BE2C (cell line): ENCODE measurements around the genes SULT1E1, ODAM, SMR3B and AMTN.

DNA sequence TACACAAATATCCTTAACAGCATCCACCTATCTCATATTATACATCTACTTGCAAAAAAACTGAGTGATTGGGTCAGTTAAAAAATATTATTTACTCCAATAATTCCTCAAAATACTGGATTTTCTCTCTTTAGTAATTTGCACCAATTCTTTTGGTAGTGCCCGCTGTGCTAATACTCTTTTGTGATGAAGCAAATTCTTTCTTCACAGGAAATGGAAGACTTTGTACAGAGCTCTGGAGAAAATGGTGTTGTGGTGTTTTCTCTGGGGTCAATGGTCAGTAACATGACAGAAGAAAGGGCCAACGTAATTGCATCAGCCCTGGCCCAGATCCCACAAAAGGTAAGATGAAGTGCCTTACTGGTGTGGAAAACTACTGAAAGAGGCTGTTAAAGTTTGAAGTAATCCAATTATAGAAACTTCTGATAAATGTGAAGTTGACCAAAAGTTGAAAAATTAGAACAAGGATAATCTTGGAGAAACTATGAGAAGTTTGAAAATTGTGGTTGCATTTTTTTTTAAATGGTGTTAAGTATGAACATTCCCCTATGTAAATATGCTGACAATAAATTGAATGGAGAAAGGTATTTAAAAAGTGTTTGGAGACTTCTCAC lies 6.4 kb downstream of the UGT2B7 start:
- RRBS, result no CpG with 5 or more reads among the region's 2 CpGs

DNA sequence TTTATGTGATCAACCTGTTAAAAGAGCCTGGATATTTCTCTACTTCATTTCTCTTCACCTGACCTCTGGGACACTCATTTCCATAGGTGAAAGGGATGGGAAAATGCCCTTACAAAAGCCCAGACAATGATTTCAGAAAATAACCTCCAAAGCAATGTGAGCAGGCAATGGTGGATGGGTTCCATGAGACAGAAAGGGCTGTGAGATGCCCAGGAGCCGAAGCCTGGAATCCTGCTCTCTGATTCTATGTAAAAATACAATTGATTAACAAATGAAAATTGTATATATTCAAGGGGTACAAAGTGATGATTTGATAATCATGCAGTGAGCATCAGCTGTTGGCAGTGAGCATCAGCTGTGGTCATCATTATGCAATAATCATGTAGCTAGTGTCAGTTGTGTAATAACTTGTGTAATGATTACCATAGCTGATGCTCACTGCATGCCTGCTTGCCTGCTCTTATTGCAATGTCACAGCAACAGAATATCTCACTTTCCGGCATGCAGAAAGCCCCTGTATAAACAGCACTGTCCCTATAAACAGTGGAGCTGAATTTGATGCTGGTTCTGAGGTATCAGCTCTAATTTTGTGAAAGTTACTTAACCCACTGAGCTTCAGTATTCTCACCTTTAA lies 46.9 kb downstream of the SULT1B1 start:
- RRBS, result no CpG with 5 or more reads among the region's 2 CpGs

- RRBS, result no CpG with 5 or more reads among the region's 11 CpGs
These were observed 34.5 kb downstream of the SULT1E1 start for GRCh38 chr4:69825506-69825878.

GRCh38 chr4:69859801-69860482 lies at the start of gene SULT1E1:
SULT1E1 (minus strand) TSS chr4:69860145.
- RRBS, result no CpG with 5 or more reads among the region's 1 CpG

- RRBS, result no CpG with 5 or more reads among the region's 1 CpG
These were observed at the start of gene ODAM for GRCh38 chr4:70195648-70195847. ODAM (plus strand) TSS chr4:70195725.

- RRBS, result no CpG with 5 or more reads among the region's 4 CpGs
These were observed at the start of gene SMR3B for GRCh38 chr4:70382965-70383403. SMR3B (plus strand) TSS chr4:70383131.

- RRBS, result no CpG with 5 or more reads among the region's 3 CpGs
These were observed at the start of gene AMTN for GRCh38 chr4:70518361-70518885. AMTN (plus strand) TSS chr4:70518569.

- RRBS, result no CpG with 5 or more reads among the region's 2 CpGs
These were observed 273 bp upstream of the AMBN start for GRCh38 chr4:70591798-70592167.

DNA sequence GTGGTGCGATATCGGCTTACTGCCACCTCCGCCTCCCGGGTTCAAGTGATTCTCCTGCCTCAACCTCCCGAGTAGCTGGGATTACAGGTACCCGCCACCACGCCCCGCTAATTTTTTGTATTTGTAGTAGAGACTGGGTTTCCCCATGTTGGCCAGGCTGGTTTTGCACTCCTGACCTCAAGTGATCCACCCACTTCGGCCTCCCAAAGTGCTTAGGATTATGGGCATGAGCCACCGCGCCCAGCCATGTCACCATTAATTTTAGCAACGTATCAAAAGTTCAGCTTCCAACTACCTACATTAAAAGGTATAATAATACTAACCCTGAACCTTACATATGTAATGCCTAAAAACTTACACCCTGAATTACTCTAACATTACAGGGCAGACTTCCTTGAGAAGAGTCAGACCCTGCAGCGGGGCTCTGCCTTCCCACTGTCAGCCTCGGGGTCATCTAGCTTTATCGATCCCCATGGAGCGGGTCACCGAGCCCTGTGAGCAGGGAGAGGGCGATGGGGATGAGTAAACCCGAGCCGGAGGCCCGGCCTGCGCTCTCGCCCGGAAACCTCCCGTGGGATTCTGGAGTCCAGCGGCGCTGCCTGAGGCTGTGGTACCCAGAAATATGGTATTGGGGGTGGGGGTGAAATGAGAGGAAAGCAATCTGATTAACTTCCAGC lies 774 bp upstream of the UTP3 start:
- RRBS, result no CpG with 5 or more reads among the region's 27 CpGs

- RRBS, result 2% methylated on average over 31 of the region's 97 CpGs
These were observed 16.3 kb downstream of the UTP3 start for GRCh38 chr4:70704370-70705219.

DNA sequence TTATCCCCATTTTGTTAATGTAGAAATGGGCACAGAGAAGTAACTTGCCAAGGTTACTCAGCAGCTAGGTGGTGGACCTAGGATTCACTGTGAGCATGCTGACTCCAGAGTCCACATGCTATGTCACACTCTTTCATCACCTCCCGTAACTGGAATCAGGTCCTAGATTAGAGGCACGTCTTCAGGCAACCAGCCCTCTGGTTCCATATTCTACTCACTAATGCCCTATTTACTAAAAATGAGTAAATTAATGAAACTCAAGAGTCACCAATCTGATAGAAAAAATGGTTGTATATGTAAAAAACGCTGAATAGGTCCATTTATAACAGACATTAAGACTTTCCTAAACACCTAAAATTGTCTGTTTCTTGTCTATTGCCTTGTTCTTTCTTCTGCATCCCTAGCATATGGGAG lies 7.7 kb upstream of the RUFY3 start:
- RRBS, result no CpG with 5 or more reads among the region's 3 CpGs

DNA sequence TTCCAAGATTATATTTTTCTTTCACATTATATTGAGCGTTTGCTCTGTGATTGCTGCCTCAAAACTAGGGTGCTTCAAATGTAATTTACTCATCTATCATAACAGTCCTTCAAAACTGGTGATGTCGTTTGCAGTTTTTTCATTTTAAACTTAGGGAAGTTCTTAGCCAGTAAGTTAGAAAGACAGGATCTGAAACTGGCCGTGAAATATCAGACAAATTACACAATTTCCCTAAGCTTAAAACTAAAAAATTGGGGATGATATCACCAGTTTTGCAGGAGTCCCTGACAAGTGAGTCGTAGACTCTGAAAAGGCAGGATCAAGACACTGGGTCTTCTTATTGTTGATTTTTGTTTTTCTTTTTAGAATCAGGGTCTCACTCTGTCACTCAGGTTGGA lies 44.8 kb downstream of the MOB1B start:
- RRBS, result no CpG with 5 or more reads among the region's 4 CpGs

- RRBS, result no CpG with 5 or more reads among the region's 6 CpGs
These were observed 74.1 kb upstream of the GC start for GRCh38 chr4:71857998-71858416.

- RRBS, result no CpG with 5 or more reads among the region's 9 CpGs
These were observed 30.6 kb upstream of the COX18 start for GRCh38 chr4:73100021-73100695.

DNA sequence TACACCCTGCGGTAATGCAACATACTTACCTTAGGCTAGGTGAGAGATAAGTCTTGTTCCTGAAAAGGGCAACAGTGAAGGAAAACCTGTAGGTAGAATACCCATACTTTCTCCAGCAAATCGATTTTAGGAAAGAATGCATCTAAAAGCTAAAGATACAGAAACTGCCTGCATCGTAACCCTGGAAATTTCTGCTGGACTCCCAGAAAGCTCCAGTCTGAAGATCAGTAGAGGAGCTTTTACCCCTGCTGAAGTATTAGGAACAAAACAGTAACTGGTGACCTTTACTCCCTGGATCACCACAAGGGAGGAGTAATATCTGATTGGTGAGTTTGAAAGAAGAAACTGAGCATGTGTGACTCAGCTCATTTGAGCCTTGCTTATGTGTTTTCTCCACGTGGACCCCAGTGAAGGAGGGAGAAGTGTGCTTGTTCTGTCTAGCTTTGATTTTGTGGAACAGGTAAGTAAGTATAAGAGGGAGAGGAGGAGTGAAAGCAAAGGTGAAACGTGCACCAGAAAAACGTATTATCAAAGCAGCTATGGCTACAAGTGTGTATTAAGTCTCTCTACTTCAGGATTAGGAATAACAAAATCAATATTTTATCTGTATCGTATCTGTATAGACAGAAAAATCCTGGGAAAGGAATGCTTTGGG lies 34.6 kb upstream of the COX18 start:
- RRBS, result no CpG with 5 or more reads among the region's 7 CpGs

DNA sequence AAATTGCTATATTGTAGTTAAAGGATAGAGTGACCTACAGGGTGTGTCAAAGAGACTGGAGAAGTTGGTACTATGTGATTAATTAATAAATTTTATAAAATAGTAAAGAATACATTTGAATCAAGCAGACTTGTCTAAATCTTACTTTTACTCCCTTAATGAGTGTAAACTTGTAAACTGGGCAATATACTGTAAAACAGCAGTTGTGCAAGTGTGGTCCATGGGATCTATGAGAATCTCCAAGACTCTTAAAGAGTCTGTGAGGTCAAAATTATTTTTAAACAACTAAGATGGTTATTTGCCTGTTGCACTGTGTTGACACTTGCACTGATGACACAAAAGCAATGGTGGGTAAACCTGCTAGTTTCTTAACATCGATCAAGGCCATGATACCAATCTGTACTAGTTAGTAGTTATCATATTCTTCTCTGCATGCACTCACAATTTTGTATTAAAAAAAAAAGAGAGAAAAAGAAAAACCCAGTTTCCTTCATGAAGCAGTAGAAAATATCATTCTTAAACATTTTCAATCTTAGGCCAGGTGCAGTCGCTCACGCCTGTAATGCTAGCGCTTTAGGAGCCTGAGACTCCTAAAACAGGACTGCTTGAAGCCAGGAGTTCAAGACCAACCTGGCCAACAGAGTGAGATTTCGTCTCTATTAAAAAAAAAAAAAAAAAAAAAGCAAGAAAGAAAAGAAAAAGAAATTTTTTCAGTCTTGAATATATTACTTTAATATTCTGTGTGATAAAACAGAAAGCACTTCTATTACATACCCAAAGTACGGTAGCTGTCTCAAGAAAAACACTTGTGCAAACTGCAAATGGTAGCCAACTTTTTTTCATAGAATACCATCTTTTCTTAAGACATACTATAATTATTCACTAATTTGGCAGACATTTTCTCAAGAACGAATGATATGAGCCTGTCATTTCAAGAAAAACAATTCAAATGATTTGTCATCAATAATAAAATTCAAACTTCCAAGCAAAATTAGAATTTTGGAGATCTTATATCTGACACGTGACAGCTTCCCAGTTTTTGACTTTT lies 44.1 kb downstream of the ANKRD17 start:
- RRBS, result no CpG with 5 or more reads among the region's 8 CpGs

DNA sequence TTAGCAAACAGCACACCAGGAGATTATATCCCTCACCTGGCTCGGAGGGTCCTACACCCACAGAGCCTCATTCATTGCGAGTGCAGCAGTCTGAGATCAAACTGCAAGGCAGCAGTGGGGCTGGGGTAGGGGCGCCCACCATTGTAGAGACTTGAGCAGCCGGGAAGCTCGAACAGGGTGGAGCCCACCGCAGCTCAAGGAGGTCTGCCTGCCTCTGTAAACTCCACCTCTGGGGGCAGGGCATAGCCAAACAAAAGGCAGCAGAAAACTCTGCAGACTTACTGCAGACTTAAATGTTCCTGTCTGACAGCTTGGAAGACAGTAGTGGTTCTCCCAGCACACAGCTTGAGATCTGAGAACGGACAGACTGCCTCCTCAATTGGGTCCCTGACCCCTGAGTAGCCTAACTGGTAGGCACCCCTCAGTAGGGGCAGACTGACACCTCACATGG lies 61.1 kb upstream of the ANKRD17 start:
- RRBS, result no CpG with 5 or more reads among the region's 7 CpGs

- RRBS, result no CpG with 5 or more reads among the region's 4 CpGs
These were observed 58.6 kb upstream of the ALB start for GRCh38 chr4:73345249-73346033.